Osteoblast (primary cell): ENCODE measurements around a stretch of chr17.

- CAGE, long polyA plus RNA, result no peak
- RRBS, result no CpG with 5 or more reads among the region's 11 CpGs
These were observed 3.1 kb downstream of the PECAM1 start for GRCh38 chr17:64387558-64387887.

GRCh38 chr17:64515606-64516520 lies 9.1 kb downstream of the CEP95 start:
- CAGE, long polyA plus RNA, result no peak
- RRBS, result no CpG with 5 or more reads among the region's 3 CpGs

DNA sequence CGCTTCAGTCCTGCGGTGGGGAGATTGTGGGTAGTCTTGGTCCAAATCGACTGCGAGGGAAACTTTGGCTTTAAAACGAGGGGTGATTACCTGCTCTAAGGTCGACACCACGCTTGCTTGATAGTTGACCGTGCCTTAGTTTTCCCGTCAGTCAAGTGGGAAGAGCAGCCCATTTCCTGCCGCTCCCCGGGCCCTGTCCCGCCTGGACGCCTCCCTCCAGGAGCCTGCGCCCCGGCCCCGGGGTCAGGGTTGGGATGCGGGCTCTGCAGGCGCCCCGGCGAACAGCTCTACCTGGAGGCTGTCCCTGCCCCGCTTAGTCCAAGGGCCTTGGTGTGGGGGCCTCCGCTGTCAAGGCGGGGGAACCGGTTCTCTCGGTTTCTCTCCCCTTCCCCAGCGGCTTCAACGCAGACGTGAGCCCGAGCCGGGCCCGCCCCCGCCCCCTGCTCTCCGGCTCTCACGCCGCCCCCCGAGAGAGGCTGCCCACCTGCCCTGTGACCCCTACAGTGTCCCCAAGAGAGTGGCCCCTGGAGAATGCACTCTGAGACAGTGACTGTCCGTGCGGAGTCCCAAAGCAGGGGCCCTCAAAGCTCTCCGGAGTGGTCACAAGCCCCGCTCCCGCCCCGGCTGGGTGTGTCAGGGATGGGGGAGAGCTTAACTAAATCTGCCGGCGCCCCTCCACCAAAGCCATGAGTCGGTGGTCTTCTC lies 117.4 kb upstream of the SMURF2 start:
- CAGE, long polyA plus RNA, result no peak
- RRBS, result 26% methylated on average over 10 of the region's 45 CpGs

DNA sequence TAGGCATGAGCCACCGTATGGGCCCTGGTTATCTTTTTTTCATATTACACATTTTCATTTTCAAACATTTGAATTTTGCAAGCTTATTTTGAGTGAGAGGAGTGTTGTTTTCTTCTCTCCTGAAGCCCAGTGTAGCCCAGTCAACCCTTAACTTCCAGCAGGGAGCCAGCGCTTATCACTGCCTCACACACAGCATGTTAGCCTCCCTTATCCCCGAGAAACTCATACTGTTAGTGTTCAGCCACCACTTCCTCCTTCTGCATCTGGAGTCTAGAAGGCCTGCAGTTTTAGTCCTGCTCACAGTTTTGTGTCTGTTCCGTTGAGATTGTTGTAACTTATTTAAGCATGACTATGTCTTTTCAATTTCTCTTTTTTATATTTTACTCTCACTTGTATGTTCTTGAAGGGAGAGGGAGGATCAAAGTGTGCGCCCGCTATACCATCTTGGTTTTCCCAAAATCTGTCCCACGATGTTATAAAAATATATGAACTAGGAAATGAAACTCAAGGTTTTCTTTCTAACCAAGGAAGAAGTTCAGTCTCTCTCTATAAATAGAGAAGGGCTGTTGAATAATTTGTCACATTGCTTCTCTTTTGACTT lies 3.7 kb upstream of the LRRC37A3 start:
- CAGE, long polyA plus RNA, result no peak
- RRBS, result no CpG with 5 or more reads among the region's 7 CpGs

GRCh38 chr17:64990810-64991388 lies 65.6 kb downstream of the GNA13 start:
- CAGE, long polyA plus RNA, result no peak
- RRBS, result no CpG with 5 or more reads among the region's 10 CpGs

DNA sequence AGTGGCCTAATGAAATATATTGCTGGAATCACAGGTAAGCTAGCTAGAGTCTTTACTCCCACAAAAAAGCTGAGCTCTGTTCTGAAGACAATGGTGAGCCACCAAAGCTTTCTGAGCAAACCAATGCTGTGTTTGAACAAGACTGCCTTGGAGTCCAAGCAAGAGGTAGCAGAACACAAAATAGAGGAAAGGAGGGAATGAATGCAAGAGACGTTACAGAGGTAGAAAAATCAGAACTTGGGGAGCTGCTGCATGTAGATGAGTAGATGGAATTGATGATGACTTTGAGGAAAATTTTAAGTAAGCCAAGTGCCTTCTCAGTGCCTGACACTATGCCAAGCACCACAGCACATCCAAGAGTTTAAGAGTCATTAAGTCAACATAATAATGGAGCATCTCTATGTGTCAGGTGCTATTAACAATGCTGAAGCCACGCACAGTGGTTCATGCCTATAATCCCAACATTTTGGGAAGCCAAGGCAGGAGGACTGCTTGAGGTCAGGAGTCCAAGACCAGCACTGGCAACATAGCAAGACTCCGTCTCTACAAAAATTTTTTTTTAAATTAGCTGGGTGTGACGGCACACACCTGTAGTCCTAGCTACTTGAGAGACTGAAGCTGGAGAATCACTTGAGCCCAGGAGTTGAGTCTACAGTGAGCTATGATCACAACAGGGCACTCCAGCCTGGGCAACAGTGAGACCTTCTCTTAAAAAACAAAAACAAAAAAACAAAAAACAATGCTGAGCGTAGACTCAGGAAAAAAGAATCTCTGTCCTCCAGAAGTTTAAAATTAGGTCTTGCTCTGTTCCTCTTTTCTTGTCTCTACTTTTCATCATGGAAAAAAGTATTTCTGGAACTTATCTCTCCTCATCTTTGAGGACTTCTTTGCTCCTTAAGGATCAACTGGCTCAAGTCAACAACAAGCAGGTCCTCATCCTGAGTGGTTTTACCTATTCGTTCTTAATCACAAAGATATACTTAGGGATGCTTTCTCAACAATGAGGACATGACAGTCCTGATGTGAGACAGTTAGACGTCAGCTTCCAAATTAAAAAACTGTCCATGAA lies 6.2 kb downstream of the GNA13 start:
- CAGE, long polyA plus RNA, result no peak
- RRBS, result no CpG with 5 or more reads among the region's 7 CpGs

DNA sequence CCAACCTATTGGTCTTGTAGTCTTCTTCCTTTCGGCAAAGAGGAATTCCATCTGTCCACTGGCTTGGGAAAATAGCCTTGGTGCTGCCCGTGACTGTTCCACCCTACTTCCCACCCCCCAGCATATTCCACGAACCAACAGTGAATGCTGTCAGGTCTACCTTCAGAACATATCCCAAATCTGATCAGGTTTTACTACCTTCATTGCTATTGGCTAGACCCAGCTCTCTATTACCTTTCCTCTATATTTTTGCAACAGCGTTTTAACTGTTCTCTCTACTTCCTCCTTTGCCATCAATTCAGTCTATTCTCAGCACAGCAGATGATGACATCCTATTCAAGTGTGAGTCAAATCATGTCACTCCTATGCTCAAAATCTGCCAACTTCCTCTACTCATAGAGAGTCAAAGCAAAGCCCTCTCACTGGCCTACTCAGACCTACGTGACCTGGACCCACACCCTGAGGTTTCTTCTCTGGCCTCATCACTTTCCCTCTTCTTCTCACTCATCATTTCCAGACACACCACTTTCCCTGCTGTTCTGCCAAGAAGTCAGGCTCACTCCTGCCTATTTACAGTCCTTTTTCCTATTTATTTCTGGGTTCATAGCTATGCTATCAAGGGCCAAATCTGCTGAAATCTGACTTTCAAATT lies 289.0 kb upstream of the AXIN2 start:
- CAGE, long polyA plus RNA, result no peak
- RRBS, result no CpG with 5 or more reads among the region's 5 CpGs

GRCh38 chr17:66232894-66233475 lies 3.8 kb upstream of the APOH start:
- CAGE, long polyA plus RNA, result no peak
- RRBS, result no CpG with 5 or more reads among the region's 4 CpGs

DNA sequence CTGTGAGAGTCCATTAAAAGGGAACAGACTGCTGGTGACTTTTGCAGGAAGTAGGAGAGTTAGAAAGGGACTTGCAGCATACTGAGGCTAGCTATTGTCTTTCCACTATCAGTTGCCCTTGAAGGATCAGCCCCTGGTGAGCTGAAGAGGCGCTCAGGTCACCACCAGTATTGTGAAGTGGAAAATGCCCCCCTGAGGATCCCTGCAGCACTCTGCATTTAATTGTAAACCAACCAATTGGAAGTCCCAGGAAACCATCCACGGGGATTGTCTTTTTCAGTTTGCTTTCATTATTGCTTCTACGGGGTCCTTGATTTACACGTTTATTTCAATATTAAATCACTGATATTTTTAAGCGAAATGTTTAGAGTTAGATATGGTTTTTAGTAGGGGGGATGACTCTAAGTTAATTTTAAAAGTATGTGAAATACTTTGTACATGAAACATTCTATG lies 2.5 kb downstream of the PRKCA start:
- CAGE, long polyA plus RNA, result no peak
- RRBS, result no CpG with 5 or more reads among the region's 5 CpGs

GRCh38 chr17:66329205-66329669 lies 26.8 kb downstream of the PRKCA start:
- CAGE, long polyA plus RNA, result no peak
- RRBS, result no CpG with 5 or more reads among the region's 4 CpGs

- CAGE, long polyA plus RNA, result no peak
- RRBS, result no CpG with 5 or more reads among the region's 5 CpGs
These were observed 28.7 kb downstream of the PRKCA start for GRCh38 chr17:66331046-66331595.

- CAGE, long polyA plus RNA, result no peak
- RRBS, result no CpG with 5 or more reads among the region's 2 CpGs
These were observed 84.5 kb downstream of the PRKCA start for GRCh38 chr17:66386812-66387438.

DNA sequence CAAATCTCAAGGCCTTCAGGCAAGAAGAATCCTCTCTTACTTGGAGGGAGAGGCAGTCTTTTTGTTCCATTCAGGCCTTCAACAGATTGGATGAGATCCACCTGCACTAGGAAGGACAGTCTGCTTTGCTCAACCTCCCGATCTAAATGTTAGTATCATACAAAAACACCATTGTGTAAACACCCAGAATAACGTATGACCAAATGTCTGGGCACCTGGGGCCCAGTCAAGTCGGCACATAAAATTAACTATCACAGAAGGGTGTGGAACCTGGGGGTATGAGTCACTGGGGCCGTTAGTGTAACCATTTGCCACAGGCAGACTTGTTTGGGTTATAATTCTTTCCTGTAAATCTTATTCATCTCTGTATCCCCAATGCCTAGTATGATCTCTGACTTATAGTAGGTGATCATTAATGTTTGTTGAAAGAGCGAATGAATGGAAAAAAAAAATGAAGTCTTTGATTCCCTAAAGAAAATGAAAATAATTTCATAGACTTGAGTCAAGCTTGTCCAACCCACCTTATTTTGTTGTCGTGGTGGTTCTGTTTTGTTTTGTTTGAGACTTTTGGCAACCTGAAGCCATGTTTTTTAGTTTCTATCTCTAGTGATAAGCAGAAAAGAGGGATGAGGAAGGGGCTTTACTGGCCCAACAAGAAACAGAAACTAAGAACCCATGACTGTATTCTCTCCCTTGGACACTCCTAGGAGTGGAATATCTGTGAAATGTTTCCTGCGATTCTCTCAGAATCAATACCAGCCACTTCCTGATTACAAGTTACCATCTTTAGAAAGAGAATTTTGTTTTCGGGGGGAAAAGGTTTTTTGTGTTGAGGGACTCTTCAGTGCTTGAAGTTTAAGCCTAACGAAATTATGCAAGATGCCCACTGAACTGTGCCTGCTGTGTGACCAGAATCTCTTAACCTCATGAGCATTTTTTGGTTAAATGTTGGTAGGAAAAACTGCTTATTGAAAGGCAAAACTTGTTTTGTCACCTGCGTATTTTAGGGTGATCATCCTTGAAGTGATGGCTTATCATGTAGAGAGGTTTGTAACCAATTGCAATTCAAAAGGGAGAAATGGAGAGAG lies 207.4 kb downstream of the PRKCA start:
- CAGE, long polyA plus RNA, result no peak
- RRBS, result no CpG with 5 or more reads among the region's 10 CpGs

DNA sequence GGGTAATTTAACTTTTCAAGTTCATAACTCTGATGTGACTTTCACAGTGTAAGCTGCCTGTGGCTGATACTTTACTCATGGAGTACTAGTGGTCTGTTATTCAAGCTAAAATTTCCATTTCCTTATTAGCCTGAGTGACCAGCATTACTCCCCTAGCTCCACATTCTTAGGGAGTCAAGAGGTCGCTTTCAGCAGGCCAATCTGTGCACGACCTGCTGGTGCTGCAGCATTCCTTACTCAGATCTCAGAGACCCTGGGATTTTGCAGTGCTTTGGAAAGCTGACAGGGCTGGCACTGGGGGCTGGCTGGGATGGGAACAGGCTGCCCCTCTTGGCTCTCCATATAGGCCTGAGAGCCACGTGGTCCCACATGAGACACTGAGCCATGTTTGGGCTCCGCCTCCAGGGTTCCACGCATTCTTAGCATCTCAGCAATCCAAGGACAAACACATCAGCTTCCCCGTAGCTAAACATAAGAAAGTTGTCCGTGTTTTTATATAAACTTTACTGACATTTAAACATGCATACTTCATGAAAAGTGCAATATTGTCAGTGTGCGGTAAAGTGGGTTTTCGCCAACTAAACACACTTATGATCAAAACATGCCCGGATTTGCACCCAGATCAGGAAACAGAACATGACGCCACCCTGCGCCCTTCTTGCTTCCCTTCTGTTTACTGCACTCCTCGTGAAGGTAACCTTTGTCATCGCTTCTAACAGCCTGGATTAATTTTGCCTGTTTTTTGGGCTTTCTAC lies 254.6 kb upstream of the CACNG5 start:
- CAGE, long polyA plus RNA, result no peak
- RRBS, result no CpG with 5 or more reads among the region's 14 CpGs

DNA sequence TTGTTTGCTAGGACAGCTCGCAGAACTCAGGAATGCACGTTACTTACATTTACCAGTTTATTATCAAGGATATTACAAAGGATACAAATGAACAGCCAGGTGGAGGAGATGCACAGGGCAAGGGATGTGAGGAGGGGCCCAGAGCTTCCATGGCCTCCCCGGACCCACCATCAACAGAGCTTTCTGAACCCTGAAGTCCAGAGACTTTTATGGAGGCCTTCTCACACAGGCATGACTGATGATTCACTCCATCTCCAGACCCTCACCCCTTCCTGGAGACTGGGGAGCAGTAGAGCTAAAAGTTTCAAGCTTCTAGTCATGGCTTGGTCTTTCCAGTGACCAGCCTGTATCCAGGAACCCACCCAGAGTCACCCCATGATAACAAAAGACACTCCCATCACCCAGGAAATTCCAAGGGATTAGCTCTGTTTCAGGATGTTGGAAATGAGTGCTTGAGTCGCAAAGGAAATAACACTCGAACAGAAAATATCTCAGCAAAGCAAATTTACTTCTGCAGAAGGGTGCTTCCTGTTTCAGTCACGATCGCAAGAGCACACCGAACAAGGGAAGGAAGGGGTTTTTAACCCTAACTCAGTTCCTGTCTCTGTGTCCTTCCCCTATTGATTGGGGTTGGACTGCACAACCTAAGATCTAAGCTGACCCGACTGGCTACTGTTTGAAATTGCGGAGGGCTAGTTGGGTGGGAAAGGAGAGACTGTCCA lies 224.6 kb upstream of the CACNG5 start:
- CAGE, long polyA plus RNA, result no peak
- RRBS, result no CpG with 5 or more reads among the region's 10 CpGs

DNA sequence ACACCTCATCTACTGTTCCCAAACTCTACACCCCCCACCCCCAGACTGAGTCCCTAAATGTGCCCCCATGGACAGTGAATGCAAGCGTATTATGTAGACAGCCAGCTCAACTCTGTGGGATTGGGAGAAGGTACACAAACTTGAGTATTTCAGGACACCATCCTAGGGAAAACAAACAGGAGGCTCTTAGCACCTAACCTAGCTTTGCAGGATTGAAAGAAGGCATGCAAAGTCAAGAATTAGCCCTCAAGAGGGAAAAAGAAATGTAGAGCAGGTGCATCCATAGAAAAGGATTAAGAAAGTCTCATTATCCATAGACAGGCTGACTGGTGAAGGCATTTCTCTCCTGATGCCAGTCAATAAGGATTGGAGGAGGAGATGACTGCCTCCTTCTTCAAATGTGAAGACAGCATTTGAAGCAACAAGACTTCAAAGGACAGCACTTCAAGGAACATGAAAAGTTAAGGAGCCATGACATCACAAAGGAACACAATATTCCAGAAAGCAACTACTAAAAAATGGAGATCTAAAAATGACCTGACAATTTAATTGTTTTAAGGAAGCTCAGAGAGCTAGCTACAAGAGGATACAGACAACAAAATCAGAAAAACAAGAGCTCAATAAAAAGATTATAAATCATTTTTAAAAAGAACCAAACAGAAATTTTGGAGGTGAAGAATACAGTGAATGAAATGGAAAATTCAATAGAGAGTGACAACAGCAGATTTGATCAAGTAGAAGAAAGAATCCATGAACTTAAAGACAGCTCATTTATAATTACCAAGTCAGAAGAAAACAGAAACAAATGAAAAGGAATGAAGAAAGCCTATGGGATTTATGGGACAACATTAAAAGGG lies 136.9 kb upstream of the CACNG5 start:
- CAGE, long polyA plus RNA, result no peak
- RRBS, result no CpG with 5 or more reads among the region's 1 CpG

DNA sequence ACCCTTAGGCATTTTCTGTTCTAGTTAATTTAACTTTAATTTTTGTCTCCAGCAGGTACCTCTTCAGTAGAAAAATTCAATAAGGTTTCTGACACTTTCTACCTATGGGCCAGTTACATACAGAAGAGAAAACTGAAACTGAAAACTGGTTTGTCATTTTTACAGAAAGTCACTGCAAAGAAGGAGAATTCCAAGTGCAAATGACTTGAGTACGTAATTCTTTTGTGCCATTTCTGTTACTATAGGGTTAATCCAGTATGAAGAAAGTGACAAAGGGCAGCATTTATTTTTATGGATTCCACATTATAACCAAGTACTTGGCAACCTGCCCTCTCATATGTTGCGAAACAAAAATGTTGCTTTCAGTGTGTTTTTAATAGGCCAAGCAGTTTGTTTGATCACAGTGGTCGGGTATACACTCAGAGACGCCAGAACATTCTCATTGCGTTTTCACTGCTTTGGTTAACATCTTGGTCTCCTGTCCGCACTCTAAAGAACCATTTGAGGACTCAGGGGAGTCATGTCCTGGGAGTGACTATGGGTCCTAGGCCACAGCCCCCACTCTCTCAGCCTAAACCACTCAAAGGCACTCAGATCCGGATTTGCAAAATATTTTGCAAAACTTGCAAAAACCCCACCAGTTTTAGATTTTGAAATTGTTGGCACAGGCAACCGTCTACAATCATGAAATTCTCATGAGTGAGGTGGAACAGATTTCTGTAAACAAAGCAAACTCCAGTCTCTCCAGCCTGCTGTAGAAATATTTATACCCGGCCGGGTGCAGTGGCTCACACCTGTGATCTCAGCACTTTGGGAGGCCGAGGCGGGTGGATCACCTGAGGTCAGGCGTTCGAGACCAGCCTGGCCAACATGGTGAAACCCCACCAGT lies 15.4 kb upstream of the HELZ start:
- CAGE, long polyA plus RNA, result no peak
- RRBS, result no CpG with 5 or more reads among the region's 14 CpGs

GRCh38 chr17:67348648-67349261 lies 17.6 kb downstream of the PSMD12 start:
- CAGE, long polyA plus RNA, result no peak
- RRBS, result no CpG with 5 or more reads among the region's 10 CpGs

- CAGE, long polyA plus RNA, result no peak
- RRBS, result no CpG with 5 or more reads among the region's 2 CpGs
These were observed 5.5 kb downstream of the PSMD12 start for GRCh38 chr17:67360836-67361292.

- CAGE, long polyA plus RNA, result no peak
- RRBS, result no CpG with 5 or more reads among the region's 6 CpGs
These were observed 23.1 kb downstream of the PITPNC1 start for GRCh38 chr17:67400140-67400668.